Epithelial cell of prostate (primary cell): ENCODE data around the gene ADRB2.

DNA sequence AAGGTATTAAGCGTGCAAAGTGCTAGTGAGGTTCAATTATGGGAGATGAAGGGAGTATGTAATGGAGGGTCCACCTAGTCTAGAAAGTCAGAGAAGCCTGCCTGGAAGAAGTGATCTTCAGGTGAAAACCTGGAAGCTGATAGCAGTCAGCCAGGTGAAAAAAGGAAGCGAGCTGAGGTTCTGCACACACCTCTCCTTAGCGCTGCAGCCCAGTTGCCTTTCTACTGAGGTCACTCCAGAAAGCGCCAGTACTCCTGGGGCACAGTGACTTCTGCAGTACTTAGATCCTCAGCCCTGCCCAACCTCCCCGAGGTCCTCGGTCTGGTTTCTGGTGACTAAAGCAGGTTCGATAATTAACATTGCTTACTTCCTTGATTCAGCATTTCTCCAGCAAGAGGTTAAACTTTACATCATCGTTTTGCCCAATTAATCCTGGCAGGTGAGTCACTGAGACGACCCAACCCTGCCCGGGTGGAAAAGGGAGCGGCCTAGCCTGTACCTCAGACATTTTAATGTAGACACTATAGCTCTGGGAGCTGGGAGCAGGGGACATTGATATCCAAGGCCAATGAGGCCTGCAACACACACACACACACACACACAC lies 77.7 kb downstream of the PLAC8L1 start:
- RRBS: no CpG with 5 or more reads among the region's 11 CpGs

DNA sequence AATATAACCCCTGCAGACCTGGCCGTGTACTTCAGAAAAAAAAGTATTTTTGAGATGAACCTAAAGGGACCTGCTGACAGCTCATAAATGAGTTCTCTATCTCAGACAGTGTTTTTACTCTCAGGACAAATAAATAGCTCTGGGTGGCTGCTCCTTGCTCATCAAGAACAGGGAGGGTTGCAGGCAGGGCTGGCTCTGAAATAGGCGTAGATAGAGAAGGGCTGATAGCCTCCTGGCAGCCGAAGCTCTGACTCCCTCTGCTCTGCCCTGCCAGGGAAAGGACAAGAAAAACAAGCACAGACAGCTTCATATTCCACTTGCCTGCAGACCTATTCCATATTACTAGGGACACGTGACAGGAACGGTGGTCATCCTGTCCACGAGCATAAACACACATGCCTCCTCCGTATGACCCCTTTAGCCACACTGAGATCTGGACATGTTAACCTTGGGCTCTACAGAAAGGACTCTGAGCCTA lies 64.7 kb downstream of the PLAC8L1 start:
- RRBS: no CpG with 5 or more reads among the region's 7 CpGs

DNA sequence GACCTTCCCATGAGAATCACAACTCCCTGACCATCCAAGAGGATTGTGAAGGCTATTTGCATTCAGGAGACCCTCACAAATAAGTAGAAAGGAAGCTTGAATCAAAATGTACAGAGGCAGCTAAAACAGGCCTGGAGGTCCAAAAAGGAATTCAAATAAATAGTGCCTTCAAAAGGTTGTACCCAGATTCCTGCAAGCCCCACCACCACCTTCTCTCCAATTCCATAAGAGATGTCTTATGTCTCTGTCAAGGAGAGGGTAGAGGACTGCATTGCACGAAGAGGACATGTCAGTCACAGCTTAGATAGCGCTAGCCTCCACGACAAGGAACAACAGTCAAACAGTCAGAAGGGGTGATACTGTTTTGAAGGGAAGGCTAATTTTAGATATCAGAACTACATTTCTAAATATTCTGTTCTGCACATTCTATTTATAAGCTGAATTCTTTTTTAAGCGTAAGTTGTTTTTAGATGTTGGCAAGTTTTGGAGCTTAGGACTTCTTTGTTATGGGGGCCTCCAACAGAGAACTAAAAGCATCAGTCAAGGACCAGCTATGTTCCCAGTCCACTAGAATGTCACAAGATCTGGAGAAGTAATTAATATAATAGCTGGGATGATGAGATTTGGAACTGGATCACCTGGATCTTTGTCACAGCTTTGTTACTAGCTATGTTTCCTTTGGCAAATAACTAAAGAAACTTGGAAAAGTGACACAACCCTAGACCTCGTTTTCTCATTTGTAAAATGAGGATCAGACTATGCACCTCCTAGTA lies 34.1 kb downstream of the PLAC8L1 start:
- RRBS: no CpG with 5 or more reads among the region's 5 CpGs

DNA sequence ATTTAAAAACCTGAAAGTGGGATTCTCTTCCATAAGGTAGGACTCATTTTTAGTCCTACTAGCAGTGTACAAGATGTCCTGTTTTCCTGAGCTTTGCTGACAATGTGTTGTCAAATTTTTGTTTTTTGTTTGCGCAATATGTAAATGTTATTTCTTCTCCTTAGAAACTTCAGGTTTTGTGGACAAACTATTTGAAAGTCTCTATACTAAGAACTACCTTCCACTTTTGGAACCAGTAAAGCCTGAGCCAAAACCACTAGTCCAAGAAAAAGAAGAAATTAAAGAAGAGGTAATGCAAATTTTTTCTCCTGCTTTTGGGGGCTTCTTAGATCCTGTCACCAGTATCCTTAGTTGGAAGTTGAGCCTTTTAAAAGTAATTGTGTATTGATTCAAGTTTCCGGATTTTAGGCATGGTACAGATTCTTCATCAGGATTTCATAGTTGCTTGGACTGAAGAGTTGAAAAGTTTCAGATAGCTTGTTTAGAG lies 19.9 kb downstream of the RBM27 start:
- RRBS: no CpG with 5 or more reads among the region's 2 CpGs

- RRBS: no CpG with 5 or more reads among the region's 6 CpGs
Measured at GRCh38 chr5:146487276-146487869, 28.6 kb downstream of the GPR151 start.

GRCh38 chr5:146489658-146490671 lies 26.0 kb downstream of the GPR151 start:
- RRBS: no CpG with 5 or more reads among the region's 4 CpGs

- RRBS: no CpG with 5 or more reads among the region's 7 CpGs
Measured at GRCh38 chr5:147310180-147310667, 75.4 kb downstream of the STK32A start.

DNA sequence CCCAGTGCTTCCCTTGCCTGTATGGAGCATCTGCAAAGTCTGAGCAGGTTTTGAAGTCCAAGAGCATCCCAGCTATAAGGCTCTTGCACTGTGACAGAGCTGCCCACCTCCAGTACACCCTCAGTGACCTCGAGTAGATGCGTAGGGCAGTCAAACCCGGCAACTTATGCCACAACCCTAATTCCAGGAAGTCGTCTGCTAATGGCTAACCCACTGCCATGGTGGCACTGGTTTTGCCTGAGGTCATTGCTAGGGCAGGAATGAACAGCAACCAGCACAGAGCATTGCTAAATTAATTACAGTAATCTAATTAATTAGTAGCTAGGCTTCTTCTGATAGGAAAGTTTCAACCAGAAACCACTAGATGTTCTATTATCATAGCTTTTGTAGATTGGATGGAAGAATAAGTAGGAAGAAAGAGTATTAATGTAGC lies 122.8 kb downstream of the DPYSL3 start:
- RRBS: no CpG with 5 or more reads among the region's 4 CpGs

GRCh38 chr5:147403934-147404797 lies 105.7 kb downstream of the DPYSL3 start:
- RRBS: no CpG with 5 or more reads among the region's 12 CpGs

DNA sequence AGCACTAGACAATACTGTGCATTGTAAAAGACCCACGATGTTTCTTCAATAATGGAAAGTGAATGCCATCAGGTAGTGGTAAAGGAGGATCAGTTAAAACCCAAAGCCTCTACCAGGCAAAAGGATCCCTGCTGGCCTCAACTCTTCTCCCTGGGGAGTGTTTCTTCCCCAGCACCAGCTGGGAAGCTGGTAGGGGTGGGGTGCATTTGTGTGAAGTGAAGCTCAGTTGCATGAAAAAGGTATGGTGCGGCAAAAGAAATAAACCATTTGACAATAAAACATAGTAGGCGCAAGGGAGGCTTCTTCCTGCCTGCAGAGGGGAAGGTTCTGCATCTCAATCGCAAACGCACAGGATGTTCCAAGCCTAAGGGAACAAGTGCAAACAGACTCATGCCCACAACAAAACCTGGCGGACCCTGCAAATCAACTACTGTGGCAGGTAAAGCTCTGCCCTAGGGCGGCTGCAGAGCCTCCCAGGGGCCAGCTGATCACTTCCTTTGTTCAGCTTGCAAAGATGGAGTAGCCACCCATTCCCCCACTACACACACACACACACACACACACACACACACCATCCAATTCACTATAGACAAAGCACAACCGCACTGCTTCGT lies 57.9 kb downstream of the DPYSL3 start:
- RRBS: no CpG with 5 or more reads among the region's 9 CpGs

DNA sequence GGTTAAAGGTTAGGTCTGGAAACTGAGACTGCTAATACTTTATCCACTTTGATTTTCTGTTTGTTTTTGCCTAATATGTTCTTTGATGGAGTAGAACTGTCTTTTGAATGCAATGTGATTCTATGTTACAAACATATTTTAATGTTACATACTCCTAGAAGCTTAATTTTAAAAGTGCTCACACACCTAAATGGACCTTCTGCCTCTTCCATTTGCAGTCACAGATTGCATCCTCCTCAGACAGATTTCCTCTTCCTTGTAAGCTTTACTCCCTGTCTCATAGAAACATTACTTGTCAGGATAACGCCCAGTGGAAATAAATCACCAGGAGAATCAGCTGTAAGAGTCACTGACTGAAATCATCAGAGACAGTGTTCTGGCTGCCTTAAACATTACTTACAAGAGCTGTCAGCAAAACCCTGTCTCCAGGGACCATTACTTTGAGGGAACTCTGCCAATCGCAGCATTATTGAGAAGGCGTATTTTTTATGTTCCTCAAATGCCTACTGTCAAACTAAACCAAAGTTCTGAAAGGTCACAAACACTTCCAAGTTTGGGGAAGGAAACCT lies 5.9 kb downstream of the DPYSL3 start:
- RRBS: no CpG with 5 or more reads among the region's 3 CpGs

DNA sequence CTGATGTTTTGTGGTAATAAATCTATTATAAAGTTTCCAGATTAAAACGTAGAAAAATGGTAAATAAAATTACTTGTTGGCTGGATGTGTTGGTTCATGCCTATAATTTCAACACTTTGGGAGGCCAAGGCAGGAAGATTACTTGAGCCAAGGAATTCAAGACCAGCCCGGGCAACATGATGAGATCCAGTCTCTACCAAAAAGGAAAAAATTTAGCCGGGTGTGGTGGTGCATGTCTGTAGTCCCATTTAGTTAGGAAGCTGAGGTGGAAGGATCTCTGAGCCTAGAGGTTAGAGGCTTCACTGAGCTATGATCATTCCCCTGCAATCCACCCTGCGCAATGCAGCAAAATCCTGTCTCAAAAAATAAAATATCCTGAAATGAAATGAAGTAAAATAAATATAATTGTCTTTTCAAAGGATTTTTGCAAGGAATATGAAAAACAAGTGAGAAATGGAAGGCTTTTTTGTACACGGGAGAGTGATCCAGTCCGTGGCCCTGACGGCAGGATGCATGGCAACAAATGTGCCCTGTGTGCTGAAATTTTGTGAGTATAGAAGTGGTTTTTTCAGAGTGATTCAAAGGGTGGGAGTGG lies 30.3 kb downstream of the SPINK5 start:
- RRBS: no CpG with 5 or more reads among the region's 7 CpGs

- RRBS: no CpG with 5 or more reads among the region's 3 CpGs
Measured at GRCh38 chr5:148116129-148116693, 52.1 kb upstream of the SPINK14 start.

DNA sequence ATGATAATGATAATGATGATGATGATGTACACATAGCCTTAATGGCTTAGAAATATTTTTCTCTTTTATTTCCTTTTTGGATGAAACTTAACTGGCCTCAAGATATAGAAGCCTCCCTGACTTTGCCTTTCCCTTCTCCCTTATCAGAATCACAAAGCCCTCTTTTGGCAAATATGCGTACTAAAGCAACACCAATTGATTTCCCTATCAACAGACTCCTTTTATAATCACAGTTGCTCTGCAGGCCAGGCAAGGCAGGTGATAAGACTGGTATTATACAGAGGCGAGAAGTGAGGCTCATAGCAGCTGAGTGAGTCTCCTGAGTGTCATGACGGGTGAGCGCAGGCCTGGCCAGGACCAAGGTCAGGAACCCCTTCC lies 70.7 kb downstream of the FBXO38 start:
- RRBS: no CpG with 5 or more reads among the region's 4 CpGs

DNA sequence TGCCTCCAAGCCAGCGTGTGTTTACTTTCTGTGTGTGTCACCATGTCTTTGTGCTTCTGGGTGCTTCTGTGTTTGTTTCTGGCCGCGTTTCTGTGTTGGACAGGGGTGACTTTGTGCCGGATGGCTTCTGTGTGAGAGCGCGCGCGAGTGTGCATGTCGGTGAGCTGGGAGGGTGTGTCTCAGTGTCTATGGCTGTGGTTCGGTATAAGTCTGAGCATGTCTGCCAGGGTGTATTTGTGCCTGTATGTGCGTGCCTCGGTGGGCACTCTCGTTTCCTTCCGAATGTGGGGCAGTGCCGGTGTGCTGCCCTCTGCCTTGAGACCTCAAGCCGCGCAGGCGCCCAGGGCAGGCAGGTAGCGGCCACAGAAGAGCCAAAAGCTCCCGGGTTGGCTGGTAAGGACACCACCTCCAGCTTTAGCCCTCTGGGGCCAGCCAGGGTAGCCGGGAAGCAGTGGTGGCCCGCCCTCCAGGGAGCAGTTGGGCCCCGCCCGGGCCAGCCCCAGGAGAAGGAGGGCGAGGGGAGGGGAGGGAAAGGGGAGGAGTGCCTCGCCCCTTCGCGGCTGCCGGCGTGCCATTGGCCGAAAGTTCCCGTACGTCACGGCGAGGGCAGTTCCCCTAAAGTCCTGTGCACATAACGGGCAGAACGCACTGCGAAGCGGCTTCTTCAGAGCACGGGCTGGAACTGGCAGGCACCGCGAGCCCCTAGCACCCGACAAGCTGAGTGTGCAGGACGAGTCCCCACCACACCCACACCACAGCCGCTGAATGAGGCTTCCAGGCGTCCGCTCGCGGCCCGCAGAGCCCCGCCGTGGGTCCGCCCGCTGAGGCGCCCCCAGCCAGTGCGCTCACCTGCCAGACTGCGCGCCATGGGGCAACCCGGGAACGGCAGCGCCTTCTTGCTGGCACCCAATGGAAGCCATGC lies at the start of gene ADRB2:
ADRB2 (plus strand) TSS at position 646 of the 922 bp plus-strand sequence.
- RRBS: 3% methylated on average over 16 of the region's 61 CpGs

DNA sequence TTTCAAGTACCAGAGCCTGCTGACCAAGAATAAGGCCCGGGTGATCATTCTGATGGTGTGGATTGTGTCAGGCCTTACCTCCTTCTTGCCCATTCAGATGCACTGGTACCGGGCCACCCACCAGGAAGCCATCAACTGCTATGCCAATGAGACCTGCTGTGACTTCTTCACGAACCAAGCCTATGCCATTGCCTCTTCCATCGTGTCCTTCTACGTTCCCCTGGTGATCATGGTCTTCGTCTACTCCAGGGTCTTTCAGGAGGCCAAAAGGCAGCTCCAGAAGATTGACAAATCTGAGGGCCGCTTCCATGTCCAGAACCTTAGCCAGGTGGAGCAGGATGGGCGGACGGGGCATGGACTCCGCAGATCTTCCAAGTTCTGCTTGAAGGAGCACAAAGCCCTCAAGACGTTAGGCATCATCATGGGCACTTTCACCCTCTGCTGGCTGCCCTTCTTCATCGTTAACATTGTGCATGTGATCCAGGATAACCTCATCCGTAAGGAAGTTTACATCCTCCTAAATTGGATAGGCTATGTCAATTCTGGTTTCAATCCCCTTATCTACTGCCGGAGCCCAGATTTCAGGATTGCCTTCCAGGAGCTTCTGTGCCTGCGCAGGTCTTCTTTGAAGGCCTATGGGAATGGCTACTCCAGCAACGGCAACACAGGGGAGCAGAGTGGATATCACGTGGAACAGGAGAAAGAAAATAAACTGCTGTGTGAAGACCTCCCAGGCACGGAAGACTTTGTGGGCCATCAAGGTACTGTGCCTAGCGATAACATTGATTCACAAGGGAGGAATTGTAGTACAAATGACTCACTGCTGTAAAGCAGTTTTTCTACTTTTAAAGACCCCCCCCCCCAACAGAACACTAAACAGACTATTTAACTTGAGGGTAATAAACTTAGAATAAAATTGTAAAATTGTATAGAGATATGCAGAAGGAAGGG lies 1.1 kb downstream of the ADRB2 start:
- RRBS: no CpG with 5 or more reads among the region's 19 CpGs

GRCh38 chr5:148873577-148874279 lies 47.3 kb downstream of the ADRB2 start:
- RRBS: no CpG with 5 or more reads among the region's 4 CpGs

DNA sequence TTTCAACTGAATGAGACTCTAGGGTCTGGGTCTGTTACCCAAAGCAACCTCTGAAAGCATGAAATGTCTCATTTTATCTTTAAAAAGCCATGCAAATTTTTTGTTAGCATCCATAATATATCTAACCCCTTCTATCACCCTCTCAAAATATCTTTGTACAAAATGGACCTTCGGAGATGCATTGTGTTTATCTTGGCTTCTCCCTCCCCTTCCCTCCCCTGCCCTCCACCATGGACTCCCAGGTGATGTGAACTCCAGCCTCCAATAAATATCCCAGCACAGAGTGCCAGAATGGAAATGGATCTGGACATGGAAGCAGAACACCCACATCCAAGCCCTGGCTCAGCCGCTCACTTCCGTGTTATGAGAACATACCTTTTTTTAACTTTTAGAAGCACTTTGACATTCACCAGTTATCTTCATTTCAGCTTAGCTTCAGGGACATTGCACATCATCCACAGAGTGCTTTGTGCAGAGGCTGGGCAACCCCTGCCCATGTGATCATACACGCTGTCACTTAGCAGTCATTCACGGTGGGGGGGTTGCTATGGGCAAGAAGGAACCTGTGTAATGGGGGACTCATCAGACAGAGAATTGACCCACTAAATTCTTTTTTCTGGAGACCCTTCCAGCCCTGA lies 9.1 kb downstream of the AFAP1L1 start:
- RRBS: no CpG with 5 or more reads among the region's 5 CpGs

DNA sequence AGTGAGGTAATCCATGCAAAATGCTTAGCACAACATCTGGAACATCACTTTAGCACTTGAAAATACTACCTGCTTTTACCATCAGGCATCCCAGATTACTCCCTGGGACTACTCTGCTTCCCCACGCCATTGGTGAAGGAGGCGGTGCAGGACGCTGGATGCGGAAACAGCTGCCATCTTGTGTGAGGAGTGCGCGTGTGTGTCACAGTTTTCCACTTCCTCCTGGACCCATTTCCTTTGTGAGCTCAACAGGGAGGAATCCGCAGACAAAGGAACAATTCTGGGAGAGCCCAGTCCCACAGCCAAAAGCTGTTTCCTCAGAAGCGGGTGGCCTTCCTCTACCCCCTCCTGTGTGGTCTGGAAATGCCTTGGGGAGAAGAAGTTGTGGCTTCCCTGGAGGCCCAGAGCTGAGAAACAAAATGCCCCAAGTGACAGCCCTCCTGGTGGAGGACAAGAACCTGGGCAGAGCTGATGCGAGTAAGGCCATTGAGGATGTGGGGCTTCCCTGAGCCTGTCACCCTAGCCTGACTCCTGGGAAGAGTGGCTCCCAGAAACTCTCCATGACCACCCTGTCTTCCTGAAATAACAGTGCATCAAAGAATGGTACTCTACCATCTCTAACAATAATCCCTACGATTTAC lies 16.9 kb downstream of the AFAP1L1 start:
- RRBS: no CpG with 5 or more reads among the region's 10 CpGs